ENCODE data around the gene ATP6V0A4.

- RRBS: 4% methylated on average over 5 of the region's 30 CpGs
These were observed 94.8 kb upstream of the AGBL3 start for GRCh38 chr7:134891086-134892372.

DNA sequence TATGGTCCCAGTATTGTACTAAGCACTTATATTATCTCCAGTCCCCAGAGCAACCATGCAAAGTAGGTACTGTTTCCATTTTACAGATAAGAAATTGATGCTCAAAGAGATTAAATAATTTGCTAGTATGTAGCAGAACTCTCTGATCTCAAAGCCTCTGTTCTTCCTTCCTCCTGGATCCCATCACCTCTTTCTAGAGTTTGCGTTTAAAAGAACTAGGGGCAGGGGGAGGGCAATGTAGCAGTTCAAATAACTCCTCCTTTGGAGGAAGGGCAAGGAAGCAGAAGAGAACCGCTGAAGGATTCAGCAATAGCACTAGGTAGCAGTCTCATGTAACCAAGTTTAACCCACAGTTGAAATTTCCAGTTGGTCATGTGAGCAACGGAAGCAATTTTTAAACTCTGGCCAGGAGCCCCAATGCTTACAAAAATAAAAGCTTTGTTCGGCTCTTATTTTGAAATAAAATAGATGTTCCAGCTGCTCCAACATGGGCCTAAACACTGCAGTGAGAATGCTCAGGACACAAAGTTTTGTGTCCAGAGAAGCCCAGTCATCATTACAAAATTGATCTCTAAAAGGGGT is 694 bp upstream of the TMEM140 start:
- RRBS: no CpG with 5 or more reads among the region's 4 CpGs

- RRBS: 85% methylated on average over 2 of the region's 12 CpGs
These were observed 1.6 kb downstream of the CYREN start for GRCh38 chr7:135168764-135169520.

- RRBS: no CpG with 5 or more reads among the region's 12 CpGs
These were observed 8.7 kb upstream of the CYREN start for GRCh38 chr7:135178935-135179907.

GRCh38 chr7:135181683-135182695 is 11.5 kb upstream of the CYREN start:
- RRBS: no CpG with 5 or more reads among the region's 33 CpGs

DNA sequence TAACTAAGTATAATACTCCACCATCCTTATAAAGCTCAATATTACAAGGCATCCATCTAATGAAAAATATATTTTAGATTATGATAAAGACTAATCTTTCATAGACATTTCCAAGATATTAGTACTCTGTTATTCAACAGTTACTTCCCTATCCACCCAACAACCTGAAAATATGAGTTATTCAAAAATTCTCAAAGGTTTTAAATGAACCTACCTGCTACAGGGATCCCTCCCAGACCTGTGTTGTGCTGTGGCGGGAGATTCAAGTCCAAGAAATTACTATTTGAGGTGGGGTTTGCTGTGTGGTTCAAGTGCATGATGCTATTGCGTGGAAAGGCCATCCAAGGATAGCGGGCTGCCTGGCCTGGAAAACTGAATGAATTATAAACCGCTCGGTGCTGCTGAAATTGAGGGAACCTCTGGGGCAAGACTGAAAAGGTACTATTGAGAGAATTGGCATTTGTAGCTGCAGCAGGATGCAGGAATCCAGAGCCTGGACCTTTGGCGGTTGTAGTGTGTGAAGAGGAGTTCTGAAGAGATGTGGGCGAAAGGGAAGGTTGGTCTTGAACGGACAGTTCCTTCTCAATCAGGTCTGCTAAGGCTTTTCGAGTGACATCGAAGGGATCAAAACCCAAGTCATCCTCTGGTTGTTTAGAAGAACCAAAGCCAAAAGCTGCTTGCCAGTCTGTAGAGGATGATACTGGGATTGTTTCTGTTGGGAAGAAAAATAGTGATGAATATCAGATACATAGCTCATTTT is 116.0 kb downstream of the CNOT4 start:
- RRBS: no CpG with 5 or more reads among the region's 10 CpGs

GRCh38 chr7:135927686-135928634 is 49.2 kb downstream of the MTPN start:
- RRBS: no CpG with 5 or more reads among the region's 5 CpGs

GRCh38 chr7:136036870-136037373 is 59.8 kb upstream of the MTPN start:
- RRBS: no CpG with 5 or more reads among the region's 3 CpGs

- RRBS: no CpG with 5 or more reads among the region's 32 CpGs
These were observed 161.9 kb downstream of the PTN start for GRCh38 chr7:137181434-137182161.

GRCh38 chr7:137905613-137906152 is 58.9 kb upstream of the DGKI start:
- RRBS: no CpG with 5 or more reads among the region's 7 CpGs

GRCh38 chr7:137932823-137934013 is 68.7 kb downstream of the CREB3L2 start:
- RRBS: no CpG with 5 or more reads among the region's 16 CpGs

DNA sequence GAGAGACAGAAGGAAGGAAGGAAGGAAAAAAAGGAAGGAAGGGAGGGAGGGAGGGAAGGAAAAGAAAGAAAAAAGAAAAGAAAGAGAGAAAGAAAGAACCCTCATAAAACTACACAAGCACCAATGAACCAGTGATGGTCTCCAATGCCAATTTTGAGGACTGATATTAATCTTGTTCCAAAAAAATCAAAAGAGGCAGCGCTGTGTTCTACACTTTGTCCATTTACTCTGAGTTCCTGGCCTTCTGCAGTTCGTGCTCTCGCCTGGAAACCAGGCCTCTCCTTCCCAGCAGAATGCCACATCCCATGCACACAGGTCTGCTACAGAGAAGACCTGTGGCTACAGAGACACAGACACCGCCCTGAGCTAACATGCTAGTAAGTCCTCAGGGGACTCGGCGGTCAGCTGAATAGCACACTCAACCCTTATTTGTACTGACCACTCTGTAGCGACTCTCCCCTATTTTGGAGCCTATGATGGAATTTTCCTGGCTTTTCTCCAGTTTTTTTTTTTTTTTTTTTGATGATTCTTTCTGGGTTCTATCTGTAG is 12.9 kb downstream of the CREB3L2 start:
- RRBS: no CpG with 5 or more reads among the region's 7 CpGs

GRCh38 chr7:137992244-137993375 is 9.3 kb downstream of the CREB3L2 start:
- RRBS: no CpG with 5 or more reads among the region's 6 CpGs

DNA sequence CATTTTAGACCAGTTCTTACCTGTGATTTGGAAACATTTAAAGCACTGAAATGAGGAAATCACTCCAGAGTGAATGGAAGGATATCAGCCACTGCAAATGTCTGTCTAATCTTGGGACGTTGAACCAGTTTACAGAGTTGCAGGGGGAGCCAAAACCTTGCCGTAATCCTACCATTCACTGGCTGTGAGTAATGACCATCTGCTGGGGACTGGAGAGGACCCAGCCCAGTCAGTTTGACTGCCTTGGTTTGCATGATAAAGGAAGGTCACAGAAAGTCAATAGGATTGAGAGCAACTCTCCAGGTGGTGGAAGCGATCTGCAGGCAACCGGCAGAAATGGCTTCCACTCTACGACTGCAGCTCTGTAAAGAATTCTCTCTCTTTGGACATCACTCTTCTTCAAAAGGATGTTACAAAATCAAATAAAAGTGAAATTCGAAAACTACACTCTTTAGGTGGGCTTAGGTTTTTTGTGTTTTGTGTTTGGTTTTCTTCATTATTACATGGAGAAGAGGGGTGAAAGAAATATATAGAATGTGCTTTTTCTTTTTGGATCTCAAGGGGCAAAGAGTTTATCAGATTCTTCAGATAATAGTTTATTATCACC is 167.3 kb downstream of the AKR1D1 start:
- RRBS: no CpG with 5 or more reads among the region's 6 CpGs

DNA sequence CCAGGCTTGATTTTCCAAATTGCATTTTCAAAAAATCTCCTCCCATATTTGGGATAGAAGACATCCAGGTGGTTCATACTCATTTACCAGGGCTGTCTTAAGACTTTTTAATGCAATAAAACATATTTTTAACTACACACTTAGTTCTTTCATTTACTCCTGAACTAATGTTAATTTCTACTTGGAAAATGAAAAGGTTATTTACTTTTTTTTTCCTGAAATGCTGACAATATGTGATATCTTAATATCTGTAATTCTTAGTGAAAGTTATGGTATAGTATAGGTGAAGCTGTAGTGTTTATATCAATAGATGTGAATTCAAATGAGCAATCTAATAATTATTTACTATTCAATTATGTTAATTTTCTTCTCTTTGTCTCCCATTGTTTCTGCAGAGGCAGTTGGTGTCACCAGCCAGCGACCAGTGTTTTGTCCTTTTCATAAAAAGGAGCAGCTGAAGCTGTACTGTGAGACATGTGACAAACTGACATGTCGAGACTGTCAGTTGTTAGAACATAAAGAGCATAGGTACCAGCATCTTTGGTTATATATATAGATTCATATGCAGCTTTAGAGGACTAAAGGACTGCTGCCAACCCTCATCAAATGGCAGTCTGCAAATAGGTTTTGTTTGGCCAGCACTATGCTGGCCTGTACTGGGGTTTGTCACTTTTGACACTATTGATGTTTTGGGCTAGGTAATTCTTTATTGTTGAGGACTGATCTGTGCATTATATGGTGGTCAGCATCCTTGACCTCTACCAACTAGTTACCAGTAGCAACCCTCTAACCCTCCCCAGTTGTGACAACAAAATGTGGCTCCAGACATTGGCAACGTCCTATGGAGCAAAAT is 59.0 kb downstream of the TRIM24 start:
- RRBS: no CpG with 5 or more reads among the region's 3 CpGs

- RRBS: 66% methylated on average over 4 of the region's 15 CpGs
These were observed at the start of gene ATP6V0A4 for GRCh38 chr7:138797714-138798507. Gene ATP6V0A4, minus strand, starts transcription at chr7:138798196.

DNA sequence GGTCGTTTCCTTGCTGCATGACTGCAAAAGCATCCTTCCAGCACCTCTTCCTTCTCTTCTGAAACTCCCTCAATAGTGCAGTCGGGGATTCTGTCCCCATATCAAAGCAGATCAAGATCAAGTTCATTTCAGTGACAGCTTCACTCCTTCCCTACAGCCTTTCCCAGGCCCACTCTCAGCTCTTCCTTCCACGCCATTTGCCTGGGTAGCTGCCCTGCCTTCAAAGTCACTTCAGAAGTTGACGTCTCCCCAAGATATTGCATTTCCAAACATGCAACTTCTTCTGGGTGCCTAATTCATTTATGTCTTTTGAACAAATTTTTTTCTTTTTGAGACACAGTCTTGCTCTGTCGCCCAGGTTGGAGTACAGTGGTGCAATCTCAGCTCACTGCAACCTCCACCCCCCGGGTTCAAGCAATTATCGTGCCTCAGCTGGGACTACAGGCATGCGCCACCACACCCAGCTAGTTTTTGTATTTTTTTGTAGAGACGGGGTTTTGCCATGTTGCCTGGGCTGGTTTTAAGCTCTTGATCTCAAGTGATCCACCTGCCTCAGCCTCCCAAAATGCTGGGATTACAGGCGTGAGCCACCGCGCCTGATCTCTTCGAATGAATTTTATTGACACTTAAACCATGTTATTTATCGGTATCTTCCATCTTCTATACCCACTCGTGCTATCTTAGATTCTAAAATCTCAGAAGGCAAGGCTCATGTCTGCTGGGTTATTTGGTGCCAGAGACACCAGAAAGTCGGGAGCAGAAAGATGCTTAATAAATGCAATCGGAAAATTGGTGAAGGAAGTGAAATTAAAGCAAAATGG is 36.1 kb upstream of the ATP6V0A4 start:
- RRBS: no CpG with 5 or more reads among the region's 17 CpGs

GRCh38 chr7:138837288-138837949 is 39.4 kb upstream of the ATP6V0A4 start:
- RRBS: no CpG with 5 or more reads among the region's 13 CpGs

- RRBS: 90% methylated on average over 3 of the region's 18 CpGs
These were observed 90.3 kb downstream of the KIAA1549 start for GRCh38 chr7:138890581-138891601.